Measurements from ENCODE around the gene ZNF710.

DNA sequence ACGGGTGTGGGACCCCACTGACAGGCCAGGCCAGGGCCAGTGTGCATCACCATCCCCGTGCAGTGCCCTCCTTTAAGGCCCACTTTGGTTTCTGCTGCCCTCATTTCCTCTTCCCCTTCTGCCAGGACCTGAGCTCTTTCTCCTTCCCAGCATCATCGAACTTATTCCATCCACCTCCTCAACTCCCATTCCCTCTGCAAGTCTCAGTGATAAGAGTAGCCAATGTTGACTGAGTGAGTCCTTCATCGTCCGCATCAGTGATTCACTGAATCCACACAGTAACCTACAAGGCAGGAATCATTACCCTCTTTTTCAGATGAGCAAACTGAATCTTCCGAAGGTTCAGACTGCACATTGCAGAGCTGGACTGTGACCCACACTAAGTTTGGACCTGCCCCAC, 14.9 kb upstream of the ANPEP start:
- RRBS, result no CpG with 5 or more reads among the region's 6 CpGs

DNA sequence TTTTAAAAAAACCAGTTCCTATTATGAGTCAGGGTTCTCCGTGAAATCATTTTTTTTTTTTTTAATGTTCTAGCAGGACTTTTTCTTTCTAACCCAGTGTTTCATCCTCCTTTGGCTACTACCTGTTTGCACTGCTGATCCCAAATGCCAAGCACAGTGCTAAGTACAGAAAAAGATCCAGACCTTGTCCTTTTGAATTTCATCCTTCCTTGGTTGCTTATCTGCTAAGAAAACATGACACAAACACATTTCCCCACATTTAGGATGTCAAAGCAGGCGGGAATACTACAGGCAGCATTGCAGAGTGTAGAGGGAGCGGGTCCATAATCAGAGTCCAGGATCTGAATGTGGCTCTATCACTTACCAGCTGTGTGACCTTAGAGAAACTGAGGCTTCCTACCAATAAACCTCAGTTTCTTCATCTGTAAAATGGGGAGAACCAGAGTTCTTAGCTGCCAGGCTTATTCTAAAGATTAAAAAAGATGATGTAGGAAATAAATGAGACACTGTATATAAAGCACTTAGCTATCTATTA, 37.2 kb upstream of the ANPEP start:
- RRBS, result no CpG with 5 or more reads among the region's 3 CpGs

DNA sequence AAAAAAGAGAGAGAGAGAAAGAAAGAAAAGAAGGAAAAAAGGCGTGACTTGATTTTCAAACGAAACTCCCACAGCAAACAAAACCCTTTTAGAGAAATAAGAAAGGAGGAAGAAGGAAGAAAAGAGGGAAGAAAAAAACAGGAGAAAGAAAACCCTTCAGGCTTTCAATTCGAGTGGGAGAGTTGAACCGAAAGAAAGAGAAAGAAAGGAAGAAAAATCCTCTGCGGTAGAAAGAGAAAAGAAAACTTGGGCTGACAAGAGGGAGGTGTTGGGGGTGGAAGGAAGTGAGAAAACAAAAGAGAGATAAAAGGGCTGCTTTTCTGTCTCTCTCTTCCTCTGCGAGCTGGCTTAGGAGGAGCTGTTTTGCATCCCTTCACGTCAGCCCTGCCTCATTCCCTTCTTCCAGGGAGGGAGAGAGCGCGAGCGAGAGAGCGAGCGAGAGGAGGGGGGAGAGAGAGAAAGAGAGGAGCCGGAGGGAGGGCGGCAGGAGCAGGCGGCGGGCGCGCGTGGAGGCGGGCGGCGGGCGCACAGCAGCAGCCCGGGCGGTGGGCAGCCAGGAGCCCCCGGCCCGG, at the start of gene ZNF710:
Gene ZNF710 (plus strand): TSS at position 334 of the 572 bp plus-strand sequence.
- RRBS, result under 1% methylated on average over 12 of the region's 27 CpGs

DNA sequence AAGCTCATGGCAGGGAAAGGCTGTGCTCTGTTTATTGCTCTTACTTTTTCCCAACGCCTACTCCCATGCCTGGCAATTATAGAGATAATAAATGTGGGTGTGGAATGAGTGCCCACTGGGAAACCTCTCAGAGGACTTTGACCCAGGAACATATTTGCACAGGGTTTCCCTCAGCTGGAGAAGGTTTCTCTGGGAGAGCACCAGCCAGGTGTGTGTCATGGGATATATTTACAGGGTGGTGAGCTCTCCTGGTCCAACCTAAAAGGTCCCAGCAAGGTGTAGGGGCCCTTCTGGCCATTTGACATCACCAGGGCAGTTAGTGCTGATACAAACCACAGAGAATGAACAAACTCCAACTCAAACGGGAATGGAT, 27.9 kb downstream of the ZNF710 start:
- RRBS, result no CpG with 5 or more reads among the region's 2 CpGs

DNA sequence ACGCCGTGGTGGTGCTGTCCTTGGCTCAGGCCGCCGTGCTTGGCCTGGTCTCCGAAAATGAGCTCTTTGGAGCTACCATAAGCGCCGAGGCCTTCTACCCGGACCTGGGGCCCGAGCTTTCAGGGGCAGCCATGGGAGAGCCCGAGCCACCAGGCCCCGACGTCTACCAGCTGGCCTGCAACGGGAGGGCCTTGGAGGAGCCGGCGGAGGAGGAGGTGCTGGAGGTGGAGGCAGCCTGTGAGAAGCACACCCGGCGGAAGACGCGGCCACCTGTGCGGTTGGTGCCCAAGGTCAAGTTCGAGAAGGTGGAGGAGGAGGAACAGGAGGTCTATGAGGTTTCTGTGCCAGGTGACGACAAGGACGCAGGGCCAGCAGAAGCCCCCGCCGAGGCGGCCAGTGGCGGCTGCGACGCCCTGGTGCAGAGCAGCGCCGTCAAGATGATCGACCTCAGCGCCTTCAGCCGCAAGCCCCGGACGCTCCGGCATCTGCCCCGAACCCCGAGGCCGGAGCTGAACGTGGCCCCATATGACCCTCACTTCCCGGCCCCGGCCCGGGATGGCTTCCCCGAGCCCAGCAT, 35.0 kb downstream of the IDH2 start:
- RRBS, result 78% methylated on average over 6 of the region's 45 CpGs

- RRBS, result no CpG with 5 or more reads among the region's 20 CpGs
Measured at GRCh38 chr15:90075105-90076541, 26.6 kb downstream of the IDH2 start.

GRCh38 chr15:90153624-90154040, 47.5 kb upstream of the SEMA4B start:
- RRBS, result no CpG with 5 or more reads among the region's 5 CpGs

DNA sequence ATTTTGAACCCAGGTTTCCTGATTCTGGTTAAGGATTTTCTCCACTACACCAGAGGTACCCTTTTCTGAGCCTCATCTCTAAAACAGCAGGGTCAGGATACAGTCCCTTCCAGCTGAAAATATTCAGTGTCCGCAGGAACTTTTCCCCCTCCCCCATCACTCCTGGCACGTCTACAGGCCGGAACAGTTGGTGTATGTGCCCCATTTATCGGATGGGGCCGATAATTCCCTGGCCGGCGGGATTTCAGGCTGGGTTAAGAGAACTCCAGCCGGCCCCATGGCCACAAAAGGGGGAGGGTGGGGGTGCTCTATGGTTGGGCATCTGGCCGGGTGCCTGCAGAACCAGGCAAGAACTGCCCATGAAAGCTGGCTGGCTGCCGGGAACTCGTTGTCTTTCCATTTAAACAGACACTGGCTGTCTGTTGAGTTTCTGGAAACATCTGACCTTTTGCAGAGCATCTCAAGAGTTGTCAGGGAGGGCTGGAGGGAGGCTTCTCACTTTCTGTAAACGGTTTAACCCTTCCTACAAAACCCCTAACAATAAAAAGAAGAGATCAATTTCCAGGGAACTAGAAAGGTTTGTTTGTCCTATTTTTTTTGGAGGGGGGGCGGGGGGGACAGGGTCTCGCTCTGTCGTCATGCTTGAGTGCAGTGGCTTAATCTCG, 26.6 kb upstream of the SEMA4B start:
- RRBS, result 20% methylated on average over 6 of the region's 16 CpGs

DNA sequence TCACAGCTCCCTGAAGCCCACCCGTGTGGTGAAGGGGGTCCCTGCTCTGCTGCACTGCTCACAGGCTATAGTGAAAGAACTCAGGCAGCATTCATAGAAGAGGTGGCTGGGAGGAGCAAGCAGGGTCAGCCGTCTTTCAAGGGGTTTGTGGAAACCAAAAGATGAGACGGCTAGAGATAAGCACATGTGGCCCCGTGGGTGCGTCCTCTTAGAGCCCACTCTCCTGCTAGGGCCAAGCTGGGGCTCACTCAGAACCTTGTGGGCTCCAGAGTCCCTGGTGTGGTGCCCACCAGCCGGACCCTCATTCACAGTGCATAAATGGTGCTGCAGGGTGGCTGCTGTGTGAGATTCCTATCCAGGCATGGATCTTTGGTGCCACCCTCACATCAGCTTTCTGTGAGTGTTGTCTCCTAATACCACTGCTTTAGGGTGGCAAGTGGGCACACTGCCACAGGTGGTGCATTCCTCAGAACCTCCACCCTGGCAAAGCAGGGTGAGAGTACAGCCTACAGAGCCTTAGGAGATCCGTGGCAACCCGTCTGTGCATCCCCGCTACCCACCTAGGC, 11.2 kb upstream of the SEMA4B start:
- RRBS, result no CpG with 5 or more reads among the region's 9 CpGs

DNA sequence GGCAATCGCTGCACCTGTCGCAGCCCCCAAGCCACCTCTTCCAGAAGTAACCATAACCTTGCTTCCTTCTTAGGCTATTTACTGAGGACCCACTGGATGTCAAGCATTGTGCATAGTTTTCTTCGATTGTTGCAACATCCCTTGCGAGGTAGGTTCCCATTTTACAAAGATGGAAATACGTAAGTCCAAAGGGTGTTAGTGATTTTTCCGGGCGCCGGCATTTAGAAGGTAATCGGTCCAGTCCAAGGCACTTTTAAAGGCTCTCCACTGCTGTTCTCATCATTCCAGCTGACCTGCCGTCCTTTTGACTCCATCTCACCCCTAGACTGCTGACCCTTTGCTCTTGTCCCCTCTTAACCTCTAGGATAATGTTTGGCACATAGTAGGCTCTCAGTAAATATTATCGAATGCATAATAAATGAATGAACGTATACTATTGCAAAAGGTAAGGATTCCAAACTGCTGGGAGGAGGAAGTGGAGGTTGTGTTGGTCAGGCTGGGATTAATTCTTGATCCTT, 499 bp downstream of the GDPGP1 start:
- RRBS, result no CpG with 5 or more reads among the region's 12 CpGs

- RRBS, result no CpG with 5 or more reads among the region's 11 CpGs
Measured at GRCh38 chr15:90271021-90271808, 5.7 kb downstream of the NGRN start.

GRCh38 chr15:90414741-90415010, 26.6 kb downstream of the IQGAP1 start:
- RRBS, result no CpG with 5 or more reads among the region's 6 CpGs

DNA sequence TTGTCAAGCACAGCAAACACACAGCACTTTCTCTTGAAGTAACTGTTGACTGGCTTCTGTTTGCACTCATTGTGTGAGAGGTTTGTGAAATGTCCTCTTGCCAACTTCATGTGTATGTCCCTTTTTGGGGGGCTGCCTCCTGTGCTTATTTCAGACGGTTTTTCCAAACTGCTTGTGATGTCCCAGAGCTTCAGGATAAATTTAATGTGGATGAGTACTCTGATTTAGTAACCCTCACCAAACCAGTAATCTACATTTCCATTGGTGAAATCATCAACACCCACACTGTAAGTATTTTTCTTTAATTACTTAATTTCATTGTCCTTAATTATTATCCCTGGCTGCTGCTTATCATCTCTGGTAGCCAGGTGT, 45.7 kb upstream of the CRTC3 start:
- RRBS, result no CpG with 5 or more reads among the region's 1 CpG

DNA sequence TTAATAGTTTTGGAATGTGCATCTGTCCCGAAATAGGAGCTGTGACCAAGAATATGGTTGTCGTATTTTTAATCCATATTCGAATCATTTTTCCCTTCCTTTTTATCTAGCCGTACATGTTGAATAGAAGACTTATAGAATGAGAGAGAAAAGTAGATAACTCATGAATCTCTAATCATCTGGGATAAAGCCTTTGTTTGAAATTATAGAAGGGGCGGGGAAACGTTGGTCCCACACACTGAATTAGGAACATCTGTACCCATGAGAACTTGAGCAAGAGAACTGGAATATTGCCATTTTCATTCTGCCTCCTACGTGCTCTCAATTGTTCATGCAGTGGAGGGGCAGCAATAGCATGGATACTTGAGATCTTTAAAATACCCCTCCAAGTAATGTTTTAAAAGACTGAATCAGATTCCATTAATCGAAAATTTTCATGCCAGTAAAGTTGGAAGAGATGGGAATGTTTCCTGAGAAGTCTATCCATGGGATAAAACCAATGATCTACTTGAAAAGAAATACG, 23.7 kb downstream of the CRTC3 start:
- RRBS, result no CpG with 5 or more reads among the region's 9 CpGs

GRCh38 chr15:90594131-90595122, 64.7 kb downstream of the CRTC3 start:
- RRBS, result no CpG with 5 or more reads among the region's 14 CpGs

- RRBS, result no CpG with 5 or more reads among the region's 3 CpGs
Measured at GRCh38 chr15:90609837-90610325, 80.2 kb downstream of the CRTC3 start.

DNA sequence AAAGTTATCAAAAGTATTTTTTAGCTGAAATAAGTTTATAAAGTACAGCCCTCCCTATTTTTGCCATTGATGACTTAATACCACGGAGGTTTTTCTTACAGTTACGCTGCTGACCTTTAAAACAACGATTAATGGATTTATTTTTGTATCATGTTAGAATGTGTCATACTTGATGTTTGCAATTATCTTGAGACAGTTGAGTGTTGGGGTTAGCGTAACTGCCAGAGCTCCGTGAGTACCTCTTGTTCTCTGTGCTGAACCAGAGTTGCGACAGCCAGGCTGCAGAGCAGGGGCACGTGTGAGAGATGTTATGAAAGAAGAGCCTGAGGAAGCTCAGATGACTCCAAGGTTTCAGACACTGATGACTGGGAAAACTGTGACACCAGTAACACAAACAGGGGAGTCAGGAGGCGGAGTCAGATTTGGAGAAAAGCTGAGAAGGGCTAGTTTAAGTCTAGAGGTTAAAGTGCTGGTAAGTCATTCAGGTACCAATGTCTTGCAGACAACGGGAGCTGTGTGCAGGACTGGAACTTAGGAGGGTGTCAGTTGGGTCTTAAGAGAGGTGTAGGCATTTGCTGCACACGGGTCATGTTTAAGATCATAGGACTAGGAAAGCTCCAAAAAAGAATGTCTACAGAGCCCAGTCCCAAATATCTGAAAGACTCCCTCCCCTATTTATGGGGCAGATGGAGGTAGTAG, 45.0 kb downstream of the BLM start:
- RRBS, result no CpG with 5 or more reads among the region's 10 CpGs

DNA sequence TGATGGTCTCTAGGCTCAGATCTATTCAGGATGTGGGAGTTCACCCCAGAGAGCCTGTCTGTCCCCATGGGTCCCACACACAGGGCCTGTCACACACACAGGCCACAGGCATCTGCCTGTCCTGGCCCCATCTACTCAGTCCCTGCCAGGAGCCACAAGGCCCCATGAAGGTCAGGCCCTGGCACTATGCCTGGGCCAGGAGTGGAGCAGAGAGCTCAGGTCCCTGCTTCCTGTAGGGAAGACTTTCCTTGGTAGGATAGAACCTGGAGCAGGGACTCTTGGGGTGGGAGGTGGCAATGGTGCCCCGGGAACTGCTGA, 49.0 kb upstream of the FURIN start:
- RRBS, result no CpG with 5 or more reads among the region's 1 CpG

GRCh38 chr15:90819773-90820497, 48.5 kb upstream of the FURIN start:
- RRBS, result no CpG with 5 or more reads among the region's 18 CpGs